PC-3 (cell line): Measurements from ENCODE around the genes SYTL3 and MRPL18.

DNA sequence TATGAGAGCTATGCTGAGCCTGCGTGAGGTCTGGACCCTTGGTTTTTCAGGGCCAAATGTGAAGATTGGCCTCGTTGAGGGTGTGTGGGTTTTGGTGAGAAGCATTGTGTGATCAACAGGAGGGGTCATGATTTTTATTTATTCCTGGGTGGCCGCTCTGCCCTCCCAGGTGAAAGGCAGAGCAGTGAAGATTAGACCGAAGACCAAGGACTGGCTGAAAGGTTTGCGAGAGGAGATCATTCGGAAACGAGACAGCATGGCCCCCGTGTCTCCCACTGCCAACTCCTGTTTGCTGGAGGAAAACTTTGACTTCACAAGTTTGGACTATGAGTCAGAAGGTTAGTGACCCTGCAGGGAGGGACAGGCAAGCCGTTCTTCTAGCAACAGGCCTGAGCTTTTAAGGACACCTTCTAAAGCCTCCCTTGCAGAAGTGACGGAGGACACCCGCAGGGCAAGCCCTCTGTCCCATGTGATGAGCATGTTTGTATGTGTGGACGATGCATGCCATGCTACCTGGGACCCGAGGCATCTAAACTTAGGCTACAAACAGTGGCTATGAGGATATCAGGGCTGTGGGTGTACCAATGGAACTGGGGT, 84.7 kb downstream of the SERAC1 start:
- RAMPAGE, long total RNA, result no peak

- RAMPAGE, long total RNA, result no peak
Observed at GRCh38 chr6:158535989-158536891, 23.7 kb upstream of the TMEM181 start.

DNA sequence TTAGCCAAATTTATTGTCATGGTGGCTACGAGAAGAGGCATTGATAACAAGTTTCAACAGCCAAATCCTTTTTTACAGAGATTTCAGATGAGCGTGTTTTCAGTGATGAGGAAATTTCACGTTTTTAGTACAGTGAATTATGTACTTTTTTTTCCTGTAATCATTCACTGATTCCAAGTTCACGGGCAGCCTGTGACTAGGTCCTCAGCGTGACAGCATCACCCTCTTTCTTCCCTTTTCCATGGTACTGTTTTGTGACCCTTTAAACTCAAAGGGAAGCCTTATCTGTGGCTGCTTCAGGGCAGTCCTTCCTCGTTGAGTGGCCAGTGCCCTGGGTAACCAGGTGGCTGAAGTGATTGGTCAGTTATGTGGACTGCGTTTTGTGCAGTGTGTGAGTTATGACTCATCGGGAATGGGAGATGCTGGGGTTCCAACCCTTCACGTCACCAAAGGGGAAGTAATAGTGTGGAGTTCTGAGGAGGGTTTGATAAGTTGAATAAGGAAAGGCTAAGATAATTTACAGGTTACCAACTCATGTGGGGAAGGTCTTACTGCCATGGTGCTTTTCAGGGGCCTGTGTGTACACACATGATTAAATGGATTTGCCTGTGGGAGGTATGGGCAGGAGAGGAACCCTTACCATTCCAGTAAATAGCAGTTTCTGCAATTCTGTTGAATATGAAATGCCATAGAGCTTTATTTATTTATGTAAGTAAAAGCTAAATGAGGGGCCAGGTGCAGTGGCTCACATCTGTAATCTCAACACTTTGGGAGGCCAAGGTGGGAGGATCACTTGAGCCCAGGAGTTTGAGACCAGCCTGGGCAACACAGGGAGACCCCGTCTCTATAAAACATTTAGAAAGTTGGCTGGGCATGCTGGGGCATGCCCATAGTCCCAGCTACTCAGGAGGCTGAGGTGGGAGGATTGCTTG, 12.2 kb downstream of the DYNLT1 start:
- RAMPAGE, long total RNA, result no peak

DNA sequence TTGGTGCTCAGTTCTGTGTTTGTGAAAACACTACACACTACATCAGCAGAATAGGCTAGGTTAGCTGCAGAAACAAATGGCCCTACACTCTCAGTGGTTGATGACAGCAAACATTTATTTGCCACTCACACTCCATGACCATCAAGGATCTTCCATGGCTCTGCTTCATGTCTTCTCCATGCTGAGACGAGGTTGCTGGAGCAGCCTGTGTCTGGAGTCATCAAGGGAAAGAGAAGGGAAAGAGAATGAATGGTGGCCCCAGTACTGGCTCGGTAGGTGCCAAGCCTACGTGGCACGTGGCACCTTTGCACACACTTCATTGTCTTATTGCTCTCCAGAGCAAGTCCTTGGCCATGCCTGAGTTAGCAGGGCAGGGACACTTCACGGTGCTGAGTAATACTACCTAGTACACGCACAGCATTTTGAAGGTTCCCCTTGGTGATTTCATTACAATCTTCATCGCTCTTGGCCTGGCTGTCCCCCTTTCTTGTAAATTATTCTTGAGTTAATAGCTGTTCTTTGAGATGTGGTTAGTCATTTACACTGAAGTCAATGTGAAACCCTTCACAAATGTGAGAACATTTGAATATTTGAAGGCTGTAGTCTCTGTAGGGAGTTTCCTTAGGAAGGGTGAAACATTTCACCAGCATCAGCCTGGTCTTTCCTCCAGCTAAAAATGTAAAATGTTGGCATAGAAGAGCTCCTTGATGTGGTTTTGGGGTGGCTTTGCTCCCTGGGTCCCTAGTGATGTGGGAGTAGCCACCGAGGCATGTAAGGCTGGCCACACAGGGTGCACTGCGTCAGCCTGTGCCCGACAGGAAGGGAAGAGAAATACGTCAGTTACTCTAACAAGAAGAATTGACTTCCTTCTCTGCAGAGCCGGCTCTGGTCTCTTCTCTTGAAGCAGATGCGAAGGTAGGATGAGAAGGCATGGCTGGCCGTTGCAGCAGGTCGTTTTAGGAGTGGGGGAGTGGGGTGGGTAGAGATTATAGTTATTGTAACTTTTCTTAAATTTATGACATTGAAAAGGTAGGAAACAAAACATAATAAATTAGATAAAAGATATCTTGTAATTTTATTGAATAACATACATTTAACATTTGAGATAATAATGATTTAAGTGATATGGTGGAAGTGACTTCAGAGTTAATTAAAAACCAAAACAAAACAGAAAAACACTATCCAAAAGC, at the start of gene SYTL3:
Gene SYTL3 (plus strand): TSS at position 891 of the 1,190 bp plus-strand sequence.
- RAMPAGE, long total RNA, result no peak

- RAMPAGE, long total RNA, result no peak
Observed at GRCh38 chr6:158664852-158665724, 15.2 kb downstream of the SYTL3 start.

DNA sequence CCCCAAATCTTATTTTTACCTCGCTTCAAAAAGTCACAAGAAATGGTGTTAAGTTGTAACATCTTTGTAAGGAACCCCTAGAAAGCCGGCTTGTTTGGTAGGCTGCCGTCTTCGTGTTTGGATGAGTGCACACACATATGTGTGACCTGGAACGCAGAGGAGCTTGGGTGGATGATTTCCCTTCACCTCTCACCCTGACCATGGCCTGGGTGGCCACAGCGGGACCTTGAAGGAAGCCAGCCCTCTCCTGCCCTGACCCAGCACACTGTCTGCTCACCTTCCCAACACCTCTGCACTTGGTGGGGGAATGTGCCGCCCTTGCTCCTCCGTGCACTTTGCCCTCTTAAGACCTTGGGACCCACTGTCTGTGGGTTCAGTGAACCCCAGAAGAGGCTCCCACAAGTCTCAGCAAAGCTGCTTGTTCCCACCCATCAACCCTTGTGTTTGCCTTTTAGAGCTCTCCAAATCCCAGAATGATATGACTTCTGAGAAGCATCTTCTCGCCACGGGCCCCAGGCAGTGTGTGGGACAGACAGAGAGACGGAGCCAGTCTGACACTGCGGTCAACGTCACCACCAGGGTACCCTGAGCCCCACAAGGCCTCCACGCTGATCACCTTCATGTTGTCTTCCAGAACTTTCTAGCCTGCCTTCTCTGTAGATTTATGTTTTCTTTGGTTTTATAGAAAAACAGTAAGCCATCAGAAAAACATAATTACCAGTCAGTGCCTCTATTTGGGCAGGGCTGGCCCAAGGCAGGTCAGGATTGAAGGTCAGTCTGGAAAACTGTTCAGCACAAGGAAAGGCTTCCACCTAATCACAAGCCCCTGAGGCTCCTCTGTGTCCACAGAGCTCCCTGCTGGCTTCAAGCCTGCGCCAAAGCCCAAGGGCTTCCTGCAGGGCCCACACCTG, 68.0 kb downstream of the SYTL3 start:
- RAMPAGE, long total RNA, result no peak

- RAMPAGE, long total RNA, result no peak
Observed at GRCh38 chr6:158737599-158738519, 81.3 kb downstream of the EZR start.

DNA sequence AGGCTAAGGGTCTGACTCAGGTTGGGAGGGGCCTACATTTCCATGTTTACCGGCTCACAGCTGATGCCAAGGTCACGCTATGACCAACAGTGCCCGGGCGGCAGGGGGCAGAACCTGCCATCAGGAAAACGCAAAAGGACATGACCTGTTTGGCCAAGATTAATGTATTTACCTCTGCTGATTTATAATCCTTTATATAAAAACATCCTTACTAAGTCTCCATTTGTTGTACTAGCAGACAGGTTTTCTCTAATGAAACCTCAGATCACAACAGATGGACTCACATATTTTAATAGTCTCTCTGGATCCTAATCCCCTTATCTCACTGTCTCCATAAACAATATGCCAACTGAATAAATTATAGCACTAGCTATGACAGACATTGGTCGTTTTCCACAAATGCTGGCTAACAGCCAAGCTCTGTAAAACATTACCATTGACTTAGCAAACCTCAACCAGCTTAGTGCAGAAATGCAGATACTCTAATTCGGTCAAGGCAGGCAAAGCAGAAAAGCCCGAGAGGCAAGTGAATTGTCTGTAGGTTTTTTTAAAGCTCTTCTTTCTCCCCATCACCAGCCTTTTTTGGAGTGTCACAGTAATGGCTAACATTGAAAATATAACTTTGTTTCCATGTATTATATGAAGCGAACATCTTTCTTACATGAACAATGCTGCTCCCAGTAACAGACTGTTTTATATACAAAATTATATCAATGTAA, 19.7 kb downstream of the EZR start:
- RAMPAGE, long total RNA, result no peak

DNA sequence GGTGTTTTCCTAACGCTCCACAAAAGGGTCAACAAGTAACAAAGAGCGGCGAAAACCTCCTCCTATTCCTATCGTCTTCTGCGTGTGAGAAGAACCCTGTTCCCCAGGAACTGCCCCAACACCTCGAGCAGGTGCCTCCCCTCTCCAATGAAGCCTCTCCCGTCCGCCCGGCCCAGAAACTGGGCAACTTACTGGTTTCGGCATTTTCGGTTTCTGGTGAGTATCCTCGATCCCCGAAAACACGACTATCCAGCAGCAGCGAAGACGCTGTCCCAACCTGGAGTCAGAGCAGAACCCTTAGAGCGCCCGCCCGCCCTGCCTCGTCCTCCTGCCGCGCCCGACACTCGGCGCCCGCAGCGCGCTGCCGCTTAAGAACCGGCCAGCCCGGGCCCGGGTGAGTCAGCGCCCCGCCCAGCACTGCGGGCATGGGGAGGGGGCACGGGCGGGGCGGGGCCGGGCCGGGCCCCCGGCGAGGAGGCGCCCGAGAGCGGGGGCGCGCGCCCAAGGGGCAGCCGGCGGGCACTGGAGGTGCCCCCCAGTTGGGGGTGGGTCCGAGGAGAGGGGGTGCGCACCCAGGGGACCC, 1.2 kb downstream of the EZR start:
- RAMPAGE, long total RNA, result start-site peak on the minus strand centred at position 335 of the sequence, 41 bp wide, 40 and 21 reads in 2 replicates

GRCh38 chr6:158835486-158836210, 16.5 kb upstream of the EZR start:
- RAMPAGE, long total RNA, result no peak

DNA sequence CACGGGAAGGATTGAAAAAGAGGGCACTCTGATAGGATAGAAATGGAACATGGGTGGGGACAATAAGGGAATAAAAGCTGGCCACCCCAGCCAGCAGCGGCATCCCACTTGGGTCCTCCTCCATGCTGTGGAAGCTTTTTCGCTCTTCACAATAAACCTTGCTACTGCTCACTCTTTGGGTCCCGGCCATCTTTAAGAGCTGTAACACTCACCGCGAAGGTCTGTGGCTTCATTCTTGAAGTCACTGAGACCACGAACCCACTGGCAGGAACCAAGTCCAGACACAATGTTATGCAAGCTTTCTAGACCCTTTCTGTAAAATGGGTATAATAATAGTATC, 48.9 kb upstream of the EZR start:
- RAMPAGE, long total RNA, result no peak

GRCh38 chr6:158869563-158870799, 50.8 kb upstream of the EZR start:
- RAMPAGE, long total RNA, result no peak

GRCh38 chr6:159043876-159044425, 840 bp downstream of the TAGAP start:
- RAMPAGE, long total RNA, result no peak

DNA sequence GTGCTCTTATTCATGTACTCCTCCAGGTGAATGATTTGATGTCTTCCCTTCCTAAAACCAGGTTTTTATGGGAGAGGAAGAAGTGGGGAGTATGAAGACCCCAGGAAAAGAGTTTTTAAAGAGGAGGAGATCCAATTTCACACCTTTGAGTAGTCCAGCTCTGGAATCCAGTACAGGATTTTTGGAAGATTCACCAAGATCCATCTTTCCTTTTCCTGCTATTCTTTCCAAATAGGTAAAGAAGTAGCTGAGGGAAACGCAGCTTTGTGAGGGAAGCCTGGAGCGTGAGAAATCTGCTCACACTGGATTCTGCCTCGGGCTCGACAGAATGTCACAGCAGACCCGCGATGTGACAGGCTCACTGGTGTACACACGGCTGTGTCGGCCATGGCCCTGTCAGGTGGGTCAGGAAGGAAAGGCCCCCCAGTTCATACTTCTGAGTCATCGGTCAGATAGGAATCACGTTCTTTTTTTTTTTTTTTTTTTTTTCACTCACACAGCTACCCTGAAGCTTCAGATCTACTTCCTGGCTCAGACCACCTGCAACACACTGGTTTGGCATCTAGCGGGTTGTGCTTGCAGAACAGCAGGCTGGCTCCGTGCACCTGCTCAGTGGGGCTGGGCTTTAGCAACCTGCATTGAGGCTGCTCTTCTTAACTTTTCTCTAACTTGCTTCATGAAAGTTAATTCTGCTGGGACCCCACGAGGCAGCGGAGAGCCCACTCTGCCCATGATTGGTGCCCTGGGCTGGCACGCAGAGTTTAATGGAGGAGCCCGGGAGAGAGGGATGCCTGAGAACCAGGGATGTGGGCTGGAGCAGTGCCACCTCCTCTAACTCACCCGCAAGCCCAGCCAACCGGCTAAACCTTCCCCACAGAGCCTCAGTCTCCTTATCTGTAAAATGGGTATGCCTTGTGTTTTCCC, 61.7 kb upstream of the FNDC1 start:
- RAMPAGE, long total RNA, result no peak

- RAMPAGE, long total RNA, result no peak
Observed at GRCh38 chr6:159114631-159115004, 54.6 kb upstream of the FNDC1 start.

DNA sequence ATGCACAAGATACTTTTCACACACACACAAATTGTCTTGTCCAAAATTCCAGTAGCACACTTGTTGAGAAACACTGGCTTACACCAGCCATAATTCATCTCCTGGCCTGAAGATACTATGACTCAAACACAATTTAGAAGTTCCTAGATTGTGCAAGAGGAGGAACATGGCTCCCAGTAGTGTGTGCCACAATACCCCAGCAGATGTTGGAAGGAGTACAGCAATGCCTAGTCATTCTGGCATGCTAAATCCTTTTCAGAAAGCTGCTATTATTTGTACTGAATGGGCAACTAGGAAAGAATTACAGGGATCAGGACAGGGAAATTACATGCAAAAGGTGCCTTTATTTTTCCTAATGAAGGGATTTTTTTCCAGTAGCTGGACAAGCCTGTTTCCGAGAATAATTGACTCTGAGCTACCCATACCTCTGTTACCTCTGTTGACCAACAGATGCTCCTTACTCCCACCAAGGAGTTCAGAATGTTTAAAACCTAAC, 10.5 kb upstream of the WTAP start:
- RAMPAGE, long total RNA, result no peak

DNA sequence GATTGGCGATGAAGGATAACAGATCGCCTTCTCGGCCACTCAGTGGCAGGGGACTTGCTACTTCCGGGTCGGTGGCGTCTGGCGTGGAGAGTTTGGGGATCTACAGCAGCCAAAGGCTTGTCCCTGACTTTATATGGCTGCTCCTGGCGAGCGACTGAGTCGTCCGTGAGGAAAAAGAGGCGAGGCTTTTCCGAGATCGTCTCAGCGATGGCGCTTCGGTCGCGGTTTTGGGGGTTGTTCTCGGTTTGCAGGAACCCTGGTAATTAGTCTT, at the start of gene MRPL18:
Gene MRPL18 (plus strand): TSS at position 87 of the 271 bp plus-strand sequence.
- RAMPAGE, long total RNA, result start-site peak on the plus strand centred at position 103 of the sequence, 47 bp wide, 170 and 264 reads in 2 replicates

GRCh38 chr6:159916848-159917210, 26.0 kb downstream of the MAS1 start:
- RAMPAGE, long total RNA, result no peak

- RAMPAGE, long total RNA, result no peak
Observed at GRCh38 chr6:159939625-159939824, 29.4 kb upstream of the IGF2R start.

DNA sequence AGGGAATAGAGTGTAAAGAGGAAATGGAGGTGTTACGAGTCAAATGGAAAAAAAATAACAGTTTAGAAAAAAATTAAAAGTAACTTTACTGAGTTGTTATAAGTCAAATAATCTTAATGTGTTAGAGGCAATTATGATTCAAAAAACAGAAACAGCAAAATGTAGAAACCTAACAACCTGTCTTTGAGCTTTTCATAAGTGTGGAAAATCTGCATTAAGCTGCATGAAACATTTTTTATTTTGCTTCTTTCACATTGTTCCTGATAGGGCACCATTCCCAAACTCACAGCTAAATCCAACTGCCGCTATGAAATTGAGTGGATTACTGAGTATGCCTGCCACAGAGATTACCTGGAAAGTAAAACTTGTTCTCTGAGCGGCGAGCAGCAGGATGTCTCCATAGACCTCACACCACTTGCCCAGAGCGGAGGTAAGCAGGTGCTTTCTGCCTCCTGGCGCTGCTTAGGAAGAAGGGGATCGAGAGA, 63.4 kb downstream of the IGF2R start:
- RAMPAGE, long total RNA, result no peak